B cell (primary cell): ENCODE measurements around a stretch of chr10.

- PRO-cap, result no peak
- CAGE, long polyA plus RNA, result no peak
Measured at GRCh38 chr10:3262821-3263058, 90.2 kb upstream of the PITRM1 start.

DNA sequence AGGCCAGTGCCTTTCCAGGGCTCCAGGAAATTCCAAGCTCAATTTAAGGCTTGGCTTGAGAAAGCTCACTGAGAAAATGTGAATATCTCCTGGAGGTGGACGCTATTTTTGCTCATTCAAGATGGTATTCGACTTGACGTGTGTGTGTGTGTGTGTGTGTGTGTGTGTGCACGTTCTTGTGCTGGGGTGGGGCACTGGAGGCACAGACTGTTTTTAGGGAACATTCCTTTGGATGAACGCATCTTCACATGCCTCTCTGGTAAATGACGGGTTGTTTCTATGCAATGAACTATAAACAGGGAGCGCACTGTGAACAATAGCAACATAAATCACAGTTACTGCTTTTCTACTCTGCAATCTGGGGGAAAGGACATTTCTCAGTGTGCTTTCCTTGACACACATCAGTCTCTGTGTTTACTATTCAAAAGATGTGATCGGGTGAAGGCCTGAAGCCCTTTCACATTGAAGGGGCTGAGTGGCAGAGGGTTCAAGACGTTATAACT lies 120.0 kb upstream of the PITRM1 start:
- PRO-cap, result no peak
- CAGE, long polyA plus RNA, result no peak

- PRO-cap, result no peak
- CAGE, long polyA plus RNA, result no peak
Measured at GRCh38 chr10:3525882-3526347, 259.1 kb downstream of the KLF6 start.

DNA sequence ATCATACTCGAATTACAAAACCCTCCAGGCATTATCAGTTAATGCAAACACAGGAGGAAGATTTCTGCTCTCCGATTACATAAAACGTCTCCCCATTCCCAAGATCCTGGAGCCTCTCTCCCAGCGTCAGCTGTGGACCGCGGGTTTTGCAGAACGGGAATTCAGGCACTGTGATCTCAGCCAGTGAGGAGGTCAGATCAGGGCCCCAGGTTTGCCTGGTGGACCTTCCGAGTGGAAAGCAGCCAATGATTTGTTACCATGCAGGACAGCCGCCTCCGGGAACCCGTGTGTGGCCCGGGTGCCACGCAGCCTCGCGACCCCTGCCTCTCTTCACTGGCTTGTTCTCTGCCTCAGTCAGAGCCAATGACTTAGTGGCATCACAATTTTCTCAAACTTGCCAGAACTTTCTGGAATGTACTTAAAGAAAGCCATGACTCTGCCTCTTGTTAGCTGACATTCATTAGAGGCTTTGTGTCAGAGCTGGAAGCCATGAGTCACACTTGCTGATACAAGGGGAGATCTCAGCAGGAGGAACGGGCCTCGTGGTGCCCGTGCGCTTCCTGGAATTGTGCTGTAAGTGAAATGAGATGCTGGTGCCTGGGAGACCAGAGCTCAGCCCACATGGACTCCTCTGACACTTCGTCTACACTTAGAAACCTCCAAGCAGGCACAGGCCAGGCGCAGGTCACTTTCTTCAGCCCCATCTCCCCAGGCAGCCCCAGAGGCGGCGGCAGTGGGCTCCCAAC lies 246.1 kb downstream of the KLF6 start:
- PRO-cap, result no peak
- CAGE, long polyA plus RNA, result no peak

- PRO-cap, result no peak
- CAGE, long polyA plus RNA, result no peak
Measured at GRCh38 chr10:3742322-3742751, 42.7 kb downstream of the KLF6 start.

GRCh38 chr10:3754809-3755460 lies 30.1 kb downstream of the KLF6 start:
- PRO-cap, result no peak
- CAGE, long polyA plus RNA, result no peak

GRCh38 chr10:3762735-3763613 lies 22.0 kb downstream of the KLF6 start:
- PRO-cap, result no peak
- CAGE, long polyA plus RNA, result no peak

DNA sequence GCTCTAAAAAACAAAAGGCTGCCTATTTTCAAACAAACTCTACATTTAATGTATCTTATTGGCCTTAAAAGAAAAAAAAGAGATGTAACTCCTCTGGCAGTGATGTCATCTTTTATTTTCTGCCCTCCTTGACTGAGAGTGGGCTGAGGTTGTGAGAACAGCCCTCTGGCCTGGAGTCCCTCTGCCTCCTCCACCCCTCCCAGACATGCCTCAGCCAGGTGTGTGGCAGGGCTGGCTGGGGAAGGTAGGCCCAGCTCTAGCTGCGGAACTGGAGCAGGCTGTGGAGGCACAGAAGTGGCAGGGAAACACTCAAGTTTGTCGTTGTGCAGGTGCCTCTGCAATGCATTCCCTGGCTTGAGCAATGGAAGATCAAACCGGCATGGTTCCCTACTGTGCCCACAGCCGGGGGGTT lies 9.1 kb downstream of the KLF6 start:
- PRO-cap, result no peak
- CAGE, long polyA plus RNA, result no peak

DNA sequence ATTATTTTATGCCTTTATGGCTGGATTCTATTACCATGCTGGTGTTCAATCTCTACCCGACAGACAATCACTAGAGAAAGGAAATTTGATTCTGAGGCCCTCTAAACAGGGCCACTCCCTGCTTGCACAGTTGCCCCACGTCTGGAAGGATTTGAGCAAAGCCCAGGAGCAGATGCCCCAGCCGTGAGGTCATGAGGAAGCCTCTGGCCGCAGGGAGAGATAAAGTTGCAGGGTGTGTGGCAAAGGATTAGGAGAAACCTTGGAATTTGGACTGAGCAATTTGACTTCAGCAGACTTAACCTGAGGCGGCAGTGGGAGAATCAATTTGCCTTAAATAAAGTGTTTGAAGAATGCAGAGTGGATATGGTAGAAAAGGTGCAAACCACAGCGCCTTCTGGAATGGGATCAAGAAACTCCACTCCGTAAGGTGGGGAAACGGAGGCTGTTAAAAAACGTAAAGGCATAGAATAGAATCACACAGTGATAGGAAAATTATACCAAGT lies 40.3 kb upstream of the KLF6 start:
- PRO-cap, result no peak
- CAGE, long polyA plus RNA, result no peak

DNA sequence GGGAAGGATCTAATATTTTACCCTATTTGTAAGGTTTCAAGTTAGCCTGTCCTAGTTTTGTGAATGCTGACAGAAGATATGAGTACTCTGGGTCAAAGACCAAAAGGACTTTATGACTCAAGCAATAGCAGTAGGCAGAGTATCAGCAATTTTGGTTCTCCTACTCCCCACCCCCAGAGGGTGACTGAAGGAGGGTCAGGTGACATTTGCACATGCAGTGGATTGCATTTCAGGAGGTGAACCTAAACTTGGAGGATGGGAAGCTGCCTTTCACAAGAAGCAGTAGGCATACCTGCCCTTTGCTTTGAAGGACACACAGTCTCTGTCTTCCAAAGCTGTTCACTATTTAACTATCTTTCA lies 84.1 kb upstream of the KLF6 start:
- PRO-cap, result no peak
- CAGE, long polyA plus RNA, result no peak

DNA sequence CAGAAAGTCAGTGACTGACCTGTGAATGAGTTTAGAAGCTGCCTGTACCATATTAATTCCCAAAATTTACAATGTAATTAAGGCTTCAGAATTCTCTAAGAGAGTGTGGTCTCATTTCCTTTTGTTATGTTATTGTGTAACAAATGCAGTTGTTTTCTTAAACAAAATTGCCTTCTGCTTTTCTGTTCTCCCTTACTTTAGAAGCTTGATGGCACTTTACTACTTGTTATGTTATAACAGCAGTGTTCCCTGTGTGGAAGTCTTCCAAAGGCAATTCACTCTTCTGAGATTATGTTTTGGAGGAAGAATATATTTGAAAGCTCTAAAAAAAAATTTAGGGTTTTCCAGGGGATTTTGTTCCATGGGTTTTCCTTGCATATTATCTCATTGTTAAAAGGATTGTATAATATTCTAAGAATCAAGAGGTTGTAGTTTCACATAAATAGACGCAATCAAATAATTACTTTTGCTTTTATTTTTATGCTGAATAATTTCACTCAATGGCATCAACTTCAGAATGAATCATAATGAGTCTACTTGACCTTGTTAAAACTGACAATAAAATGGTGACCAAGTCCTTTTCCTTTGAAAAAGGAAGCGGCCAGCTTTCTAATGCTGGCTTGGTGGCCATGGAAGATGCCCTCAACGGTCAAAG lies 92.2 kb upstream of the KLF6 start:
- PRO-cap, result no peak
- CAGE, long polyA plus RNA, result no peak

- PRO-cap, result bidirectional peak, plus-strand start at chr10:3904667, minus-strand start at chr10:3904715
- CAGE, long polyA plus RNA, result no peak
Measured at GRCh38 chr10:3904461-3904849, 119.4 kb upstream of the KLF6 start.

DNA sequence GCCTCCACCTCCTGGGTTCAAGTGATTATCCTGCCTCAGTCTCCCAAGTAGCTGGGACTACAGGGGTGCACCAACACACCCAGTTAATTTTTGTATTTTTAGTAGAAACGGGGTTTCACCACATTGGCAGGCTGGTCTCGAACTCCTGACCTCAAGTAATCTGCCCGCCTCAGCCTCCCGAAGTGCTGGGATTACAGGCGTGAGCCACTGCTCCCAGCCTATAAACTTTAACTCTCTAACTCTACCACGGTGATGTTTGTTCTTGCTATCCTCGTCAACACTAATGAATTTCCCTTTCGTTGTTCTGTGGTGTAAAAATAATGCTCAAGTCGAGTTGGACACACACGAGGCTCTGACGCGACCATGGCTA lies 166.8 kb upstream of the KLF6 start:
- PRO-cap, result no peak
- CAGE, long polyA plus RNA, result no peak

DNA sequence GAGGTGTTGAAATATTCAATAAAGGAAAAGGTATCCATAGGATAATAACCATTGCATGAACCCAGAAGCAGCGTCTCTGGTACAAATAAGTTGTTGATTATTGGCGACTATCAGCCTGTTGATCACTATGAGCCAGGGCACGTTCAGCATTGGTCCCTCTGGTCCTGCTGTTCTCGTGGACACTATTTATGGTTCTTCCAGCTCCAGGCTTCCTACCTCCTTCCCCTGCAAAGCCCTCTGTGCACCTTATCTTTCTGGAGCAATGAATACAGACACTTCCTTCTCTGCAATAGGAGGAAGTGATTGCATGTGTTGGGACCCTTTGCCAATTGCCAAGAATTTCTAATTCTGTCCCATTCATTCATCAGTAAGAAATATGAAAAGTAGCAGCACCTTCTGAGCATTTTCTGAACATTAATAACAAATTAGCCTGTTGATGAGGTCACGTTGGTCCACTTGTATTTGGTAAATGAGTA lies 258.9 kb upstream of the KLF6 start:
- PRO-cap, result no peak
- CAGE, long polyA plus RNA, result no peak

GRCh38 chr10:4127976-4128417 lies 343.0 kb upstream of the KLF6 start:
- PRO-cap, result no peak
- CAGE, long polyA plus RNA, result no peak

DNA sequence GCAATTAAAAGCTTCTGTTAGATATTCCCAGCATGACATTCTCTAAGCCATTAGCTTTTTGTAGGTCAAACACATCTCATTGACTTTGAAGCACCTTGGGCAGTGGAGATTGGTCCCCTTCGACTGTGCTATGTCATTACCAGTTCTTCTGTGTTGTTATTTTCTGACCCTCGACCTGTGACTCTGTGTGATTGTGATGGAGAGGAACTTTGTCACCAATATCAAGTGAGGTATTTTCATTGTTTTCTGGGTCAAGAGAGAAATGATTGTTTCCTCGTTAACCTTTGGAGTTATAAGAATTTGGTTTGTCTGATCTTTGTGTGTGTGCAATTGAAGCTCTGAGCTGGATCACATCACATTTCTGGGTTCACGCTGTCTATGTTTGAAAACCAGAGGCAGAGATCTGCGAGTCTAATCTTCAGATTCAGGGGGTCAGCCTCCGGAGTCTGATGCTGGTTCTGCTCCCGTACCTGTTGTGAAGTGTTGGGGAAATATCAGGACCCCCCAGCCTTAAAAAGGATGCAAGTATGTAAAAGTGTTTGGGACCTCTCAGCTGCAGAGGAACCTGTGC lies 432.2 kb upstream of the KLF6 start:
- PRO-cap, result no peak
- CAGE, long polyA plus RNA, result no peak

DNA sequence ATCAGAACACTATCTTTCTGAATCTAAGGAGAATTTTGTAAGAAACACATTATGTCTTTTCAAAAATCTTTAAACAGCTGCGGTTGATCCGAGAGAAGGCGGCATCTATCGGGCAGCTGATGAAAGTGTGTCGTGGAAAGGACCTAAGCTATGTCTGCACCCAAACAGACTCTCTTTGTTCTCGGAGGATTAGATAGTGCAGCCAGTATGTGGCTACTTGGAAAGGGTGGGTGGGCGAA lies 509.9 kb upstream of the AKR1E2 start:
- PRO-cap, result no peak
- CAGE, long polyA plus RNA, result no peak

- PRO-cap, result no peak
- CAGE, long polyA plus RNA, result no peak
Measured at GRCh38 chr10:4661498-4662385, 164.3 kb upstream of the AKR1E2 start.

GRCh38 chr10:4688641-4688963 lies 137.4 kb upstream of the AKR1E2 start:
- PRO-cap, result no peak
- CAGE, long polyA plus RNA, result no peak

- PRO-cap, result no peak
- CAGE, long polyA plus RNA, result no peak
Measured at GRCh38 chr10:4972154-4972400, 8.9 kb downstream of the AKR1C1 start.